ENCODE results near the genes RNASEK and DVL2.

GRCh38 chr17:5504899-5505325, 4.1 kb upstream of the ENSG00000286190 start:
- PRO-cap, result no peak

GRCh38 chr17:5555063-5555632, 29.2 kb downstream of the NLRP1 start:
- PRO-cap, result no peak

- PRO-cap, result no peak
Measured at GRCh38 chr17:5649142-5649531, 64.8 kb upstream of the NLRP1 start.

GRCh38 chr17:6456750-6457528, 12.7 kb downstream of the PIMREG start:
- PRO-cap, result no peak

DNA sequence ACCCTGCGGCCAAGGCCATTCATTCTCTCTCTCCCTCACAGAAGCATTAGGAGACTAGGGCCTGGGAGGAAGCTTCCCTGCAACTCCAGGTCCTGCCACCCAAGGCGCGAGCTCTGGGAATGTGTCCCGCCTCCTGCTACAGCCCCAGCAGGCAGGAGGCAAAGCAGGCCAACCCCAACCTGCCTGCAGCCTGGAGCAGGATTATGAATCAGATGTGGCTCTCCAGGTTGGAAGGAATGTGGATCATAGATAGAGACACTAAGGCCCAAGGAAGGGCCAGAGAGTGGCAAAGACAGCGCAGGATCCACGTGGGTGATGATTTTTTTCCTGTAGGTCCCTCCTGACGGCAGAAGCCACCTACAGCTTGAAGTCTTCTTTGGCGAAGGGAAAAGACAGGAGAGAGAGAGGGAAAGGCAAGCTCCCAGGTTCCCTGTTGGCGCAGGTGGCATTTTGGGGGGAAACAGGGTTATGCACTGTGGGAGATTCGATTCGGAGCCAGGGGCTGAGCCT, 694 bp downstream of the SLC13A5 start:
- PRO-cap, result no peak

- PRO-cap, result no peak
Measured at GRCh38 chr17:6753508-6754050, 2.3 kb upstream of the XAF1 start.

DNA sequence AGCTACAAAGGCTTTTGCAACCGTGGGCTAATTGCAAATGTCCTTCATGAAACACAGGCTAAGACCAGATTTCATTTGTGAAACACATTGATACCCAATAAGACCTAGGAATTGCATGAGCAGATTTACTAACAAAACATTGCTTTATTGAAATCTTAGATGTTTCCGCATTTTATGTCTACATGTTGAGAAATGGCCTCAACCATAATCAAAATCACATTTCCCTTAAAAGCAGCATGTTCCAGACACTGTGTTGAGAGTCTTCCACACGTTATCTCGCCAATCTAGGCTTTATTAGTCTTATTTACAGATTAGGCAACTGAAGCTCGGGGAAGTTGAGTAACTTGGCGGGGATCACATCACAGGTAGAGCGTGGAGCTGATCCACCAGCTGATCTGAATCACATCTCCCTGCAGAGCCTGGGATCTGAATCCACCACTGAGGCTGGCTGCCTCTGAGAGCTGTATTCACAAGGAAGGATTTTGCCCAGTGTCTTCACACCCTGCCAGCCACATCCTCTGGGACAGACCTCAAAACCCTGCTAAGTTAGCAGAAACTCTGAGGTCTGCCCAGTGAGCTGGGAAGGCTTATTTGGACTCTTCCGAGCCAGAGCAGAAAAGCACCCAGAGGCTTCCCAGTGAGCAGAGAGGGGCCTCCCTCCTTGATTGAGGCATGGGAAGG, 22.0 kb downstream of the FBXO39 start:
- PRO-cap, result no peak

DNA sequence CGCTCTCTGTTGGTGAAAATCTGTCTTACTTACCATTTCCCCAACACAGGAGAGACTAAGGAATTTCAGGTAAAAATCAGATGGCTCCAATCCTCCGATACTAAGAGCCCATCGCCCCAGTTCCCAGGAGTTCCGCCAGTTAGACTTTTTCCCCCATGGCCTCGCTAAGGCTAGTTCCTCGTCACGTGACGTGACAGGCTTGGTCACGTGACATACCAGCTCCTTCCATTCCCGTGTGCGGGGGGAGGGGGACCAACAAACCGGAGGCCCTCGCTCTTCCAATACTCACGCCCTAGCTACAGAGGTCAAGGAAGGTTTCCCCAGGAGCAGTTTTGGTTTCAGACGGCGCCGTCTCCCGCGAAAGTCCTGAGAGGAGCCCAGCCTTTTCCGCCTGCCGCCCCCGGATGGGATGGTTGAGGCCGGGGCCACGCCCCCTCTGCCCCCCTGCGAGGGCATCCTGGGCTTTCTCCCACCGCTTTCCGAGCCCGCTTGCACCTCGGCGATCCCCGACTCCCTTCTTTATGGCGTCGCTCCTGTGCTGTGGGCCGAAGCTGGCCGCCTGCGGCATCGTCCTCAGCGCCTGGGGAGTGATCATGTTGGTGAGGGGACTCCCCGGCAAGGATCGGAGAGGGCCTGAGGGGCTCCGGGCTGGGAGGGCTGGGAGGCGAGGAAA, at the start of gene RNASEK:
TSS of gene RNASEK (plus strand) at position 462 of the 673 bp plus-strand sequence.
- PRO-cap, result bidirectional peak, plus-strand start at position 482 of the sequence, minus-strand start at position 163 of the sequence

GRCh38 chr17:7013771-7014159, 817 bp upstream of the C17orf49 start:
- PRO-cap, result no peak

- PRO-cap, result no peak
Measured at GRCh38 chr17:7029332-7030088, 6.3 kb upstream of the SLC16A13 start.

DNA sequence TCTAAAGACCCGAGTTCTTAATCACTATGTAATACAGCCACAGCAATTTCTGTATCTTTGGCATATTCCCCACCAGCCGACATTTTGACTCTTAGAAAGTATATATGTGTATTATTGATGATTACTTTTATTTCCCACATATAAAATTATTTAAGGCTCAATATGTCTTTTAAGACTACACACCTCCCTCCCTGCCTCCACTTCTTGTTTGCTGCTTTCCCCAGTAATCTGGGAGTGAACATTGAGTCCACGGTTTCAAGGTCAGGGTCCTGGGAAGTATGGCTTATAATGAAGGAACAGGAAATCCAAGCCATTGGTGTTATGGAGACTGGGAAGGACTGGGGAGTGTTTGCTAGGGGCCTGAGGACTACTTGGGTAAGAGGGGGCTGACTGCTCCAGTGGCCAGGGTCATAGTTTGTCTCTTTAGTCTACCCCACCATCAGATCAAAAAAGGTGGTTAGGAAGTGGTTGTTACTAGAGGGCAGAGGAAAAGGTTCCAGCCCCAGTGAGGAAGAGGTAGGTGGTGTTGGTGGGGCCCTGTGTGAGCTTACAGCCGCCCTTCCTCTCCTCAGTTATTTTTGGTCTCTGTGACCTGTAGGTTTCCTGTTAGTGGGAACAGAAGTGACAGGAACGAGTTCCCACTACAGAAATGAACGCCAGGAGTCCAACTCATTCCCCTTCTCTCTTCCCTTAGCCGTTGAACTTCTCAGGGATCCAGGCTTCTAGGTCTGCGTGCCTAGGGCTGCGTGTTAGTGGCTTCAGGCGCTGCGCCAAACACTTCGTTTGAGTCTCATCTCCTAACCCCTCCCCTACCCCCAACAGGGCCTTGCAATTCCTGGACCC, 755 bp upstream of the SLC16A13 start:
- PRO-cap, result no peak

DNA sequence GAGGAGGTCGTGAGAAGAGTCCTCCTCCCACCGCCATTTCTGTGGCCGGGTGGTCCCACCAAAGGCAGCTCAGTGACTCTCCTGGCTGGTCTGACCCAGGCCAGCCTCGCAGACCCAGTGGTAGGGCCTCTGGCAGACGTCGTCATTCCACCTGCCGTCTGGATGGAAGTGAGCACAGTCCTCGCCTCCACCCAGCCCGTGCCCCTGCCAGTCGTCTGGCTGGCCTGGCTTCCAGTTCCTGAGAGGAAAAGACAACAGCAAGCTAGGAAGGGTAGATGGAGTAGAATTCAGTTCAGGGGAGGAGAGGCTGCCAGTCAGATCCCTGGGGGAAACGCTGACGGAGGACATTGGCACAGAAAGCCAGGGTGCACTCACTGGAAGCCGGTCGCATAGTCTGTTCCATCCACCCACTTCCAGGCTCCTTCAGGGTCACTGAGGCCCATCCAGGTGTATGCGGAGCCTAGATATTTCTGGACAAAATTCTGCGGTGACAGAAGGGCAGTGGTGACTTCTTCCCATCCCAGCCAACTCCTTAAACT, 5.0 kb downstream of the CLEC10A start:
- PRO-cap, result no peak

GRCh38 chr17:7075524-7075903, 4.5 kb downstream of the CLEC10A start:
- PRO-cap, result no peak

GRCh38 chr17:7112710-7113188, 1.9 kb downstream of the ASGR2 start:
- PRO-cap, result no peak

DNA sequence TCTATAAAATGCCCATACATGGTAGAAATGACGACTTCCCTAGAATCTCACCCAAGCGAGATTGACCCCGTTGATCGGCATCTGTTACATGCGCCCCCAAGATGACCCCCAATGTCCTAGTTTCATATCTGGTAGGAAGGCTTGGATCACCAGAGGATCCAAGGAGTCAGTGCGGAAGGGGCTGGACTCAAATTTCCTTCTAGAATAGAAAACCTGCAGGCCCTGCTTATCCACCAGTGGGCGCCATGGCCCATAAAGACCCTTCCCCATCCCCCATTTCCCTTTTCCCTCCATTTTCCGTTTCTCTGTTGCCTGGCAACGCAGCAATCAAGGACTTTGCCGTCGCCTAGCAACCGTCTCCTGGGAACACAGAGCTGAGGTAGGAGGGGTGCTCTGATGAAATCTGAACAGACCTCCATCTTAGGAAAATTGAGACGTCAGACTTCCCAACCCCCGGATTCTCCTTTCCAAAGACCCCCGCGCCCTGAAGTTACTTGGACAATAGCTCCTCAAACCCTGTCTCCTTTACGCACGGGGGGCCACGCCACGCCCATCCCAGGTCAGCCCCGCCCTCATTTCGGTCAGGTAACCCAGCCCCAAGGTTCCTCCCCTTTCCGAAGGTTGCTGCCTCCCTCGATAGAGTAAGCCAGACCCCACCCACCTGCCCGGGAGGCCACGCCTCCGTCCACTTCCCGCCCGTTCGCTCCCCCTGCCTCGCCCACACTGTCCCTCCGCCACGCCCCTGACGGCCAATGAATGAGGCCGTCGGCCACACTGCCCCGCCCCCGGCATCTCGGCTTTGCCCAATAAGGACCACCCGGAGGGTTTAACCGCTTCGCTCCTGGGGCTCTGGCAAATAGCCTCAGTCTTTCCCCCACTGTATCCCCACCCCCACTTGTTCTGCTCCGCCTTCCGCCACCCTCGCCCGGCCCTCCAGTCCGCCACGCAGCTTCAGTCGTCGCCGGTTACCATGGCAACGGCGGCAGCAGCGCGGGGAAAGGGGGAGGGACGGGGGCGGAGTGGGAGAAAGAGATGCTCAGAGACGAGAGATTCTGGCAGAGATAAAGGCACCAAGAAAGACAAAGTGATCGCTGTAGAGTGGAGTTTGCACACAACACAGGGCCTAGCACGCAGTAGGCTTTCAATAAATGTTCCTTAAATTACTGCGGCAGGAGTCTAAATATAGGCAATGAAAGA, 3.3 kb downstream of the DLG4 start:
- PRO-cap, result unidirectional peak, minus-strand start at position 663 of the sequence

DNA sequence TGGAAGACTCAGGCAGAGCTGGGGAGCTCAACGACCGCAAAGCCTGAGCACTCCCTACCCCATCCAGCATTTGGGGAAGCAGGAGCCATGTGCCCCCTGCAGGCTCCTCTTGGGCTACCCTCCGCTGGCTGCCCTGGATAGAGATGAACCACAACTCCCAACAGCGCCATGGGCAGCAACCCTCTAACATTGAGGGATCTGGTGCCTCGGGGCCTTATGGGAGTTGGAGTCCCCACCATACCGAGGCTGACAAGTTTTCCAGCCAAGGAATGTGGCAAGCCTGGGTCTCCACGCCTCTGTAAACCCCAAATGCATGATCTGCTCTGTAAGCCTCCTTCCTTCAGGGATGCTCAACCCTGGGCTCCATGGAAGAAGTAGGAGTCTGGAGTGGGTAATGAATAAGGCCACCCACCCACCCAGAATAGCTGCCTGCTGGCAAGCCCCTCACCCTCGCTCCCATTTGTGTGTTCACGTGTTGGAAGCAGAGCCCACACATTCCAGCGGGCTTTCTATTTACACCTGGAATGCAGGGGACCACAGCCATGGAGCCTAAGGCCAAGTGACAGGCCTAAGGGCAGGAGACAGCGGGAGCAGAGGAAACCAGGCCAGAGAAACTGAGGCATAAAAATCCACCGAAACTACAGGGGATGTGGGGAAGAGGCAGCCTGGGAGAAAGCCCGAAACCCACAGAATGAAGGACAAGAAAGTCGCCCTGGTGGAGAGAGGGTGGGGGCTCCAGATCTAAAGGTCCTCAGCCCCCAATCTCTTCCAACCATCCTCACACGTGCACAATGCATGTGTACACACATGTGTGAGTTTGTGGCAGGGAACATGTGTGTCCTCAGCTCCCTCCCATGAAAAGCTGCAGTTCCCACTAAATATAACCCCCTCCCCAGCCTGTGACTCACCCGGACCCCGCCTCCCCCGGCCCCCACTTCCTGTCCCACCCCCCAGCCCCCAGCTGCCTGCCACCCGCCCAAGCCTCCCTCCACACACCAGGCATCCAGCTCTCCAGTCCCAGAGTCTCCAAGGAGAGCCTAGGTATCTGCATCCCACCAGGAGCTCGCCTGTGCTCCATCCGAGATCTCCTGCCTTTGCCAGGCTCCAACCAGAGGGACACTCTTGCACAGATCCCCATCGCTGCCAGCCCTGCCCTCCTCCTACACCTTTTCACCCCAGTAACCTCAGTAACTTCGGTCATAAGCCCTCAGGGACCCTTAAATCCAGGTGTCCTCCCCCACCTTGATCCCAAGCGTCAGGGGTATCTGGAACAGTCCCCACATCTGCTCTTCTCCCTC, 2.0 kb downstream of the DLG4 start:
- PRO-cap, result unidirectional peak, plus-strand start at position 1,020 of the sequence

- PRO-cap, result no peak
Measured at GRCh38 chr17:7221826-7222495, 2.2 kb downstream of the ACADVL start.

DNA sequence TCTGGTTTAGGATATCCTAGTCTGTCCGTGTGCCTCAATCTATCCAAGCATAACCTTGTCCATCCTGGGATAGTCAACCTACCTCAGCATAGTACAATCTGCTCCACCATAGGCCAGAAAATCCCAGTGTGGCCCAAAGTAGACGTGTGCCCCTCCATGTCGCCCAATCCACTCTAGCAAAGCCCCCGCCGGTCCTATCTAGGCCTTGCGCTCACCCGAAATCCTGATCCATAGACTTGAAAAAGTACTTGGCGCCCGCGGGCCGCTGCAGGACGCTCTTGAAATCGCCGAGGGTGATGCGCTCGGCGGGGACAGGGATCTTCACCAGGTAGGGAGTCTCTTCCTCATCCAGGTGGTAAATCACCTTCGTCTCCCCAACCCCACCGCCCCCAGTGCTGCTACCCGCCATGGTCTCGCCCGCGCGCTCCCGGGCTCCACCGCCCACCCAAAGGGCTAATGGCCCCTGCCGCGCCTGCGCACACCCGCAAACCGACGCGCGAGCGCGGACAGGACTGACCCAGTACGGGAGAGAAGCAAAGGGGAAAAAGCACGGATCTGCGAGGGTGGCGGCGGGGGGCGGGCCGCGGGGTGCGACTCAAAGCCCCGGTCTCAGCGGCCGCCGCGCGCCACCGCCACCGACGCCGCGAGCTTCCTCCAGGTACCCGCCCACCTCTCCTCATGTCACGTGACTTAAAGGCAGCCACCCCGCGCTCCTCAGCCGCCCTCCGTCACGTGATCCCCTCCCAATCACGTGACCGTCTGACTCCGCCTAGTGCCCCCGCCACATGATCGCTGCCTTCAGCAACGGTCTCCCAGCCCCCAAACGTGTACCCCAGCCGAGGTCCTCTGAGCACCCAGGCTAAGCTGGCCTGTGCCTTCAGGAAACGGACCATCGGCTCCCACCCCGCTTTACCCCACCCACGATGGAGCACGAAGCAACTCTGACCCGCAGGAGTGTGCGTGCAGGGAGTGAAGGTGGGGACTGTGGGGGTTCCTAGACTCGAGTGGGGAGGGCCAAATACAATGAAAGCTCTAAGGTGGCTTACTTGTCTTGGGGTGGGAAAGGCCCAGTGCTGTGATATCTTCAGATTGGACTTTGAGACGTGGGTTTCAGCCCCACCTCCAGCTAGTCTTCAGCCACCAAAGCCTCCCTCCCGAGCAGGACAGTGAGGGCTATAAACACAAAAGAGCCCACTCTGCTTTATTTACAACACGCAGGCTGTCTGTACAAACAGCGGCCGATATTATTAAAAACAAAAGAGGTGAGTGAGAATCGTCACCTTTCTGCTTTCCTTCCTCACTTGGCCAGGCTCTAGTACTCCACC, at the start of gene DVL2:
TSS of gene DVL2 (minus strand) at position 664 of the 1,325 bp plus-strand sequence.
- PRO-cap, result bidirectional peak, plus-strand start at position 762 of the sequence, minus-strand start at position 664 of the sequence; bidirectional peak, plus-strand start at position 786 of the sequence, minus-strand start at position 793 of the sequence

- PRO-cap, result no peak
Measured at GRCh38 chr17:7280071-7280416, 1.5 kb upstream of the SLC2A4 start.

DNA sequence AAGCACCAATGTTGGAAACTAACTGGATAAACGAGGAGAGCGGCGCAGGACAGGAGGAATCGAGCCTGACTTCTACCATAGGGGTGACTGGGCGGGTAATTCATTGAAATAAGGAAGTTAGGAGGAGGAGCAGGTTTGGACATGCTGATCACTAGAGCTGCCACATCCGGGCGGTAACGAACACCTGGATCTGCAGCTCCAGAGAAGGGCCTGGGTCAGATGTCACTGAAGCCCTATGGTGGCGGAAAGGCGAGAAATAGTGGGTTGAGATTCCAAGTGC, 1.2 kb upstream of the SLC2A4 start:
- PRO-cap, result no peak